GM12891 (cell line): ENCODE measurements around the gene CORO2B.

DNA sequence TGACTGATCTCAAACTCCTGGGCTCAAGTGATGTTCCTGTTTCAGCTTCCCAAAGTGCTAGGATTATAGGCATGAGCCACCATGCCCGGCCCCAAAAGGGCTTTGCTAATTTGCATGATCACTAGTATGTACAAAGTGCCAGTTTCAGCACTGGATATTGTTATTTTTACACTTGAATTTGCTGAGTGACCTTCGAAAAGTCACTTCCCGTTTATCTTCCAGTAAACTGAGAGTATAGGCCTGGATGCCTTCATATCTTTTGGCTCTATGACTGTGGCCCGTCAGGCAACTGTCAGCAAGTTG, 12.1 kb downstream of the CLN6 start:
- RRBS: no CpG with 5 or more reads among the region's 4 CpGs

DNA sequence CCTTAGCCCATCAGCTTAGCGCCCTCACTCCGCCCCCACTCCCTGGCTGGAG, 205 bp upstream of the FEM1B start:
- RRBS: no CpG with 5 or more reads among the region's 2 CpGs

DNA sequence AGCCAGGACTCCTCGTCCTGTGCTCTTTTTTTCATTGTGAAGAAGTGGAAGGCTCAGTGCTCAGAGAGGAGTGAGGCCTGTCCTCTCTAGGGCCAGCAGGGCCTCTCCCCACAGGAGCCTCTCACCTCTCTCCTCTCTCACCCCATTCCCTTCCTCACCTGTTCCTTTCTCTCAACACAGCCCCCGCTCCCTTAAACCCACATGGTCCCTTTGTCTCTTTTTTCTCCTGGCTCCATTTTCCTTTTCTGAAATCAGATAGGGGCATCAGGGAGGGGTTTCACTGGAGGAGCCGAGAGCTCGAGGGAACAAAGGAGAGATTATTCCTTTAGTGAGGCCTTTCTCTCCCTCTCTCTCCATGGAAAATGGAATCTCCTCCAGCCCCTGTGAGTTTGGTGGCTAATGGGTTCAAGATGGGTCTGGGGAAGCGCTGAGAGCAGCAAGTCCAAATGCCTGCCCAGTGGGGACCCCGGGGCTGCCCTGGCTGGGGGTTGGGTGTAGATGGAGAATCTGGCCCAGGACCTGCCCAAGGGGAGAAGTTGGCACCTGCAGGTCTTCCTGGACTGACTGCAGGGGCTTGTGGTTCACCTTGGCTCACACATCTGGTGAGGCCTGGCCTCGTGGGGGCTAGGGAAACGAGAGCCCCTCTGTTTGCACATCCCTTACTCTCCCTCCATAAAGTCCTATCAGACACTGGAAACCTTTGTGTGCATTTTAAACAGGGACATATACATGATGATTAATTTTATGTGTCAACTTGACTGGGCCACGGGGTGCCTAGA, 56.8 kb downstream of the ITGA11 start:
- RRBS: no CpG with 5 or more reads among the region's 9 CpGs

DNA sequence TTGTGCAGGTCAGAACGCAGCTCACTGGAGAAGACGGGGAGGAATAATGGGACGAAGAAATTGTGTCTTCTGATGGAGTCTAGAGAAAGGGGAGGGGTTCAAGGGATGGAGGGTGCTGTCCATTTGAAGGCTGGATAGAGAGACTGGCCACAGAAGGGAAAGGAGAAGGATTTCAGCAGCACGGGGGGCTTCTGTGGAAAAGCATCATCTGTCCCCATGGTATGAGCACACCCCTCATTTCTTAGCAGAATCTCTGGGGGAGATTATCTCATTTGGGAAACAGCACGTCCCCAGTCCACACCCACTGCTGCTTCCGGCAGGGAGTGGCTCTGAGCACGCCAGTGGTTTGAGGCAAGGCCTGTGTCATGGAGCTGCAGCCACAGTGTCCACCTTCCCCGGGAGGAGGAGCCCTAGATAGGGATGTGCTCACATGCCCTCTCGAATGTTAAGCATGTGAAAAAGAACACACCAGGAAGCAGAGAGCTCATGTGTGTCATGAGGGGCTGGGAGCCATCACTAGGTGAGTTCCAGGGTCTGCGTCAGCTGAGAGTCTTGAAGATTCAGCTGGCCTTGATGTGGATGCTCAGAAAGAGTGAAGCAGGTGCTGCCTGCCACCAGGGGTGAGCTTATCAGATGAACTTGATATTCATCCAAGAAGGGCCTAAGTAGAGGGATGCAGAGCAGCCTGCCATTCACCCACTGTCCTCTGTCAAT, 16.5 kb downstream of the ITGA11 start:
- RRBS: 73% methylated on average over 3 of the region's 10 CpGs

DNA sequence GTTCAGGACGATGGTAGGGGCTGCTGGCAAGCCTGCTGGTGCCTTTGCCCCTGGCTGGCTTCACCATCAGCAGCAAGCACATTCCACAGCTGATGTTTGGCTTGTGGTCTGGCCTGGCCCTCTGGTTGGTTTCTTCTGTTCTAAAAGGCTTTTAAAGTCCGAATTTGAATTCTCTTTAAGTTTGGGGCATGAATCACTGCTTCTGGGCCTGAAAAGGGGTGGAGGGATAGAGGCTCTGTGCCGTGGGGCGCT, 10.2 kb downstream of the ITGA11 start:
- RRBS: no CpG with 5 or more reads among the region's 4 CpGs

GRCh38 chr15:68479315-68479817, 47.4 kb upstream of the ITGA11 start:
- RRBS: no CpG with 5 or more reads among the region's 14 CpGs

- RRBS: 77% methylated on average over 5 of the region's 14 CpGs
Measured at GRCh38 chr15:68484796-68485536, 53.0 kb upstream of the ITGA11 start.

- RRBS: no CpG with 5 or more reads among the region's 6 CpGs
Measured at GRCh38 chr15:68492684-68493317, 60.8 kb upstream of the ITGA11 start.

- RRBS: 3% methylated on average over 18 of the region's 119 CpGs
Measured at GRCh38 chr15:68578797-68579912, at the start of gene CORO2B. Gene CORO2B, plus strand, starts transcription at chr15:68578993.

DNA sequence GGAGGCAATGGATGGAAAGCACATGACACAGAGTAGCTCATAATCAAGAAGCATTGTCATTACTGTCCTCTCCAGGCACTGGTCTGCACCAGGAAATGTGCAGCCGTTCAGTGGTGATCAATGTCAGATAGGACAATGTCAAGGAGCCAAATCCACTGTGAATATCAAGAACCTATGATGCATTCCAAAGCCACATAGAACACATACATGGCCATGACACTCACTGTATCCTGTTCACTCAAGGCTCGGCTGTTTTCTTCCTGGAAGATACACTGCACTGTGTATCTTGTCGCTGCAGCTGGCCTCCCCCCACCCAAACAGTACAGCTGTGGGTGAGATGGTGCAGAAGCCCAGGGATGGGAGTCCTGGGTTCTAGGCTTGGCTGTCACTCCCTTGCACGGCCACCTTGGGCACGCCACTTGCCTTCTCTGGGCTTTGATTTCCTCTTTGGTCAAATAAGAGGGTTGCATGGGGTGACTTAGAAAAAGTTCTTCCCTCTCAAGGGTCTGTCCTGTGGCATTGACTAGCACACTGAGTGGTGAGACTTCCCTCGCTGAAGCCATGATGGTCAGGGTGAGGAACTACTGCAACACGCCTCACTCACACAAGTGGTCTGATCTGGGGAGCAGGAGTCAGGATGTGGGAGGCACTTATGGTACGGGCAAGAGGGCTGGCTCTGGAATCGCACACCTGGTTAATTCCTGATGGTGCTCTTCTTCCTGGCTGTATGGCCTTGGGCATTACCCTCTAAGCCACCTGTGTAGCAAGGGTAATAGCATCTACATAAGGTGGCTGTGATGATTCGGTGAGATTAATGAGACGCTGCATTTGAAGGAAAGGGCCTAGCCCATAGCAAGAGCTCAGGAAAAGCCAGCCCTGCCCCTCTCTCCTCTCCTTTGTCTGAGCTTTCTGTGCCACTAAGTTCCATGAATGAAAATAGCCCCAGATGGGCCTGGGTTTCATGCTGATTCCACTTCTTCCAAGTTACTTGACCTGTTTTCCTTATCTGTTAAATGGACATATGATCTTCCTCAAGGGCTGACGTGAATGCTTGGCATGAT, 44.1 kb downstream of the ANP32A start:
- RRBS: no CpG with 5 or more reads among the region's 12 CpGs

- RRBS: no CpG with 5 or more reads among the region's 15 CpGs
Measured at GRCh38 chr15:68782690-68783415, 37.8 kb downstream of the ANP32A start.

DNA sequence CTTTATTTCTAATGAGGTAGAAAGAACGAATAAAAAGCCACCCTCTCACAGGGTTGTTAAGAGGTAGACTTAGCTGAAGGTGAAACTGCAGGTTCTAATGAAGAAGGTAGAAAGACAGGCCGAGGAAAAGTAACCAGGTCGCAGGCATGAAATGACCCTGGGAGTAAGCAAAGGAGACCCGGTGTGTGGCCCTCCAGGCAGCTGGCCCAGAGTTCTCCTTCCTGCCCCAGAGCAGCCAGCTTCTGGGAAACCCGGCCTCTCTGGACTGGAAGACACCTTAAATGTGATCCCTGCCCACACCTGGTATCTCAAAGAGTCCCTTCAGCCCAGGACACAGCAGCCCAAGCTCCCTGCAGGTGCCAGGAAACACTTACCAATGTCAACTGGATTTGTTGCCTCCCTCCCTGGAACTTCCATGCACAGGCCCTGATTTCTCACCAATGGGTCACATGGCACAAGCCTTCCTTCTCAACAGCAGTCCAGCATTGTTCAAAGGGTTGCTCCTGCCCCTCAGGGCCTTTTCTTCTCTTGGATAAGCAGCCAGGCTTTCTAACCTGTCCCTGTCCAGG, 31.7 kb downstream of the ANP32A start:
- RRBS: 98% methylated on average over 2 of the region's 5 CpGs

DNA sequence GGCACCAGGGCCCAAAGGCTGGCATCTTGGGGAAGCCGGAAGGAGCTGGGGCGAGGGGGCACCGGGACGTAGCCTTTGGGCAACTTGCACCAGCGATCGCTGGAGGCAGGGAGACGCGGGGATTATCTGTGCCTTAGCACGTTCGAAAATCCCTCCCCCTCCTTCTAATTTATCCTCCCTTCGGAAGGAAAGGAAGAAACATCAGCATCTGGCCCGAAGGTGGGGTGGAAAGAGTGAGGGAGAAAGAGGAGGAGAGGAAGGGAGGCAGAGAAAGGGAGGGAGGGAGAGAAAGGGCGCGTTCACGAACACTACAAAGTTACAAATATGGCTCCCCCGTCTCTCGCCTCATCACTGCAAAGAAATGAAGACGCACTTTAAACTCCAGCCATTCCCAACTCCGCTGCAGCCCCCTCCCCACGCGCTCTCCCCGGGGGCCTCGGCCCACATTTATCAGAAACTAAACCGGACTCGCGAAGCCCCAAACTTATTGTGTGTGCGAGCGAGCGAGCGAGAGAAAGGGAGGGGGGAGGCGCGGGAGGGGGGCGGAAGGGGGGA, 929 bp downstream of the ANP32A start:
- RRBS: 6% methylated on average over 1 of the region's 33 CpGs

GRCh38 chr15:69296473-69297267, 2.0 kb upstream of the PAQR5 start:
- RRBS: no CpG with 5 or more reads among the region's 9 CpGs

- RRBS: no CpG with 5 or more reads among the region's 6 CpGs
Measured at GRCh38 chr15:69358351-69358947, 55.7 kb upstream of the KIF23 start.

GRCh38 chr15:69455578-69456752, 3.3 kb downstream of the RPLP1 start:
- RRBS: no CpG with 5 or more reads among the region's 9 CpGs

DNA sequence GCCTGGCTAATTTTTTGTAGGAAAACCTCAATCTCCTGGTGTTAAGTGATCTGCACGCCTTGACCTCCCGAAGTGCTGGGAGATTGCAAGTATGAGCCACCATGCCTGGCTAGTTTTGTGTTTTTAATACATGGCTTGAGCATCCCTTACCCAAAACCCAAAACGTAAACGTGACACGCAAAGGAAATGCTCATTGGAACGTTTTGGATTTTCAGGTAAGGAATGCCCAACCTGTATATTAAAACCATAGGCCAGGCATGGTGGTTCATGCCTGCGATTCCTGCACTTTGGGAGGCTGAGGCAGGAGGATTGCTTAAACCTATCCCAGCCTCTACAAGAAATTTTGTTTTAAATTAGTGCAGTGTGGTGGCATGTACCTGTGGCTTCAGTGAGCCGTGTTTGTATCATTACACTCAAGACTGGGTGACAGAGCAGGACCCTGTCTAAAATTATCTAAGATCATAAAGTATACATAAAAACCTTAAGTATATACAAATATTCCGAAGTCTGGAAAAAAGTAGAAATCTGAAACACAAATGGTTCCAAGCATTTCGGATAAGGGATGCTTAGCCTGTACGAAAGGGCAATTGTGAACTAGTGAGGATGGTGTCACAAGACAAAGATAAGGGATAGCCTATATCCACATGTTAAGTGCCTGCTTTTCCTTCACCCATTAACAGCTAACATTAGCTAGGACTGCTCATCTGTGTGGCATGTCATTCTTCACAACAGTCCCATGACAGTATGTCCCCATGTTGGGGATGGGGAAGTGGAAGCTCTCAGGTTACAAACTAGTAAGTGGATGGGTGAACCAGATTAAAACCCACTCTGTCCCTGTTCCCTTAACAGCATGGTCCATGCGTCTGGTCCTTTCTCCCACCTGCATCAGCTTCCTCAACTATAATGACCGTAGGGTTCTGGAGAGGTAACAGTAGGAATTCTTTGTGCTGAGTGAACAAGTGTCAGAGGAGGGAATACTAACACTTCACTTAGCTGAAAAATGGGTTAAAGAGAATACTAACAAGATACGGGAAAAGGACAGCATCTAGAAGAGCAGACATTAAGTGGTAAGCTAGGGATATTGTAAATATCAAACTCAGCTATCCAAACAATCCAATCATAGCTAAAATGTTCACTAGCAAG, 4.5 kb downstream of the RPLP1 start:
- RRBS: no CpG with 5 or more reads among the region's 14 CpGs

DNA sequence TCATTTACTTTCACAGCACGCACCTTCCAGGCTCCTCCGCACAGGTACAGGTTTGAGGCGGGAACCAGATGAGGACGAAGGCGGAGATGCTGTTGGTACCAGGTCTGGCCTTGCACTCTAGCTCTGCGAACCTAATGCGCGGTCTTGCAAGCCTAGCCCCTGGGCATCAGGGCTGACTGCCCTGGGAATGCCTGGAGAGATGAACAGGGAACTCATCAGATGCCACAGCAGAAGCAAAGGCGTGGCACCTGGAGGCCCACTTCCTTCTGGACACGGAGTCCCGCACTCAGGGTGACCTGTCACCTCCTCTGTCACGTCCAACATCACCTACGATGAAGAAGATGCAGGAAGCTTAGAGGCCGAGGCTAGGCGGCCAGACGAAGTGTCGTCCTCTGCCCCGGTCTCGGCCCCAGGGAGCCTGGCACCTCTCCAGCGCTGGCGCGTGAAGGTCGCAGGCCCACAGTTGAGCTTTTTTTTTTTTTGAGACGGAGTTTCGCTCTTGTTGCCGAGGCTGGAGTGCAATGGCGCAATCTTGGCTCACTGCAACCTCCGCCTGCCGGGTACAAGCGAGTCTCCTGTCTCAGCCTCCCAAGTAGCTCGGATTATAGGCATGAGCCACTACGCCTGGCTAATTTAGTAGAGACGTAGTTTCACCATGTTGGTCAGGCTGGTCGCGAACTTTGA, 9.5 kb downstream of the RPLP1 start:
- RRBS: no CpG with 5 or more reads among the region's 35 CpGs

- RRBS: 5% methylated on average over 19 of the region's 48 CpGs
Measured at GRCh38 chr15:69462673-69463610, 10.3 kb downstream of the RPLP1 start.

- RRBS: no CpG with 5 or more reads among the region's 9 CpGs
Measured at GRCh38 chr15:69554199-69554987, 101.8 kb downstream of the RPLP1 start.